Calu3 (cell line): ENCODE data around the gene FAM81A.

- PRO-cap = no peak
These were observed 701 bp downstream of the LIPC start for GRCh38 chr15:58432400-58432983.

GRCh38 chr15:58602084-58602820, 147.3 kb downstream of the ADAM10 start:
- PRO-cap = no peak

- PRO-cap = no peak
These were observed 82.1 kb downstream of the ADAM10 start for GRCh38 chr15:58667003-58668219.

DNA sequence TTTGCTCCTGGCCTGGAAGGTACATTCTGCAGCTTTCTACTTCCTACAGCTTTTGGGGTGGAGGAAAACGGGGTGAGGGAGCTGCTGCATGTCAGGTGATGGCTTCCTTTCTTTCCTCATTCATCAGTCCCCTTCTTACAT, 985 bp downstream of the MINDY2 start:
- PRO-cap = no peak

GRCh38 chr15:58894327-58894764, 39.1 kb downstream of the SLTM start:
- PRO-cap = no peak

GRCh38 chr15:59273185-59273786, 66.6 kb downstream of the LDHAL6B start:
- PRO-cap = bidirectional peak, plus-strand start at chr15:59273533, minus-strand start at chr15:59273256

- PRO-cap = bidirectional peak, plus-strand start at chr15:59284206, minus-strand start at chr15:59284135
These were observed 77.1 kb downstream of the LDHAL6B start for GRCh38 chr15:59283508-59284429.

GRCh38 chr15:59353843-59354588, 18.7 kb downstream of the MYO1E start:
- PRO-cap = no peak

GRCh38 chr15:59437759-59438634, at the start of gene FAM81A:
TSS of gene FAM81A (plus strand) at chr15:59438186.
- PRO-cap = bidirectional peak, plus-strand start at chr15:59438231, minus-strand start at chr15:59438044; unidirectional peak, minus-strand start at chr15:59438346

- PRO-cap = bidirectional peak, plus-strand start at chr15:59456399, minus-strand start at chr15:59456236
These were observed 18.1 kb downstream of the FAM81A start for GRCh38 chr15:59456009-59456547.

GRCh38 chr15:59555627-59556120, 55.9 kb upstream of the GCNT3 start:
- PRO-cap = no peak

- PRO-cap = bidirectional peak, plus-strand start at chr15:59595679, minus-strand start at chr15:59595522
These were observed 16.2 kb upstream of the GCNT3 start for GRCh38 chr15:59595290-59595901.

DNA sequence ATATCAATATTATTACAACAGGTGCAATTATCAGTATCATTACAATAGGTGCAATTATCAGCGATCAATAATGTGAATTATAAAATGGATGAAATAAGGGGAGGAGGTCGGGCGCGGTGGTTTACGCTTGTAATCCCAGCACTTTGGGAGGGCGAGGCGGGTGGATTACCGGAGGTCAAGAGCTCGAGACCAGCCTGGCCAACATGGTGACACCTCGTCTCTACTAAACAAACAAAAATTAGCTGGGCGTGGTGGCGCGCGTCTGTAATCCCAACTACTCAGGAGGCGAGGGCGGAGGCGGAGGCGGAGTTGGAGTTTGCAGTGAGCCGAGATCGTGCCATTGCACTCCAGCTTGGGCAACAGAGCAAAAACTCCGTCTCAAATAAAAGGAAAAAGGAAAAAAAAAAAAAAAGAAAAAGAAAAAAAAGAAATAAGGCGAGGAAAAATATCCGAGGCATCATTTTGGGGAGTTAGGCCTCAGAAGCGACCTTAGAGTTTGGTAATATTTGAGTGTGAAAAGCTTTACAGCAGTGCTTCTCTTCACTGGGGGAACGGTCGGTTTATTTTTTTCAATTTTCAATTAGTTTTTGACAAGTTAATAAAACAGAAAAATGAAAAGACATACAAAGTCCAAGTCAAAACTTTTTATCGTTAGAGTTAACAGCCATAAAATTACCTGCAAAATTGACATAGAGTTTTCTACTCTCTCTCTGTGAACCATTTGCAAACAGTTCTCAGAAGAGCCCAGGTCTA, 769 bp upstream of the BNIP2 start:
- PRO-cap = bidirectional peak, plus-strand start at position 308 of the sequence, minus-strand start at position 240 of the sequence

GRCh38 chr15:60350970-60351447, 46.8 kb downstream of the ANXA2 start:
- PRO-cap = no peak

GRCh38 chr15:60362529-60363285, 35.1 kb downstream of the ANXA2 start:
- PRO-cap = no peak

DNA sequence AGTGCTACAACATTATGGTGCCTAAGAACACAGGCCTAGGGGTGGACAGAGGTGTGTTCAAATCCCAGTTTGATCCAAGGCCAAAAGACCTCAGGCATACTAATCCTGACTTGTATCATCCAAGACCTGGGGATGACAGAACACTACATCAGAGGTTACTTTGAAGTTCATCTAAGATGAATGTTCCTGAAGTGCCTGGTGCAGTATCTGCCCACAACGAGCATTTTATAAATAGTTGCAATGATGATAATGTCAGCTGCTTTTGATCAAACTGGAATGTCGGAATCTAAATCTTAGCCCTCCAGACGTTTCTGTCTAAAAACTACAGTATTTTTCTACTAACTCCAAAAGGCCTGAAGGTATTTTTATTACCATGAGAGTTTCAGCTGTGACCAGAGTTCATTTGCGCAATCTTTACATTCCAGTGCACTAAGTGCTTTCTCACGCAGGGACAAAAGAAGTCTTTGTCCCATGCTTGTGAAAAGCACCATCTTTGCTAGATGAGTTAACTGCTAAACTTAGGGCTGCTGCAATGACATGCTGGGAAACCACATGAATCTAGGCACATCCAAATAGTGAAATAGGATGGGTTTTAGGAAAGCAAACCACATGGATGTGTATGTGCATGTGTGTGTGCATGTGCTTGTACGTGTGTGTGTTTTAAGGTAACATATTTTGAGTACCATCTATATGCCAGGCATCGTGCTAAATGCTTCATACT, 18.1 kb downstream of the ANXA2 start:
- PRO-cap = no peak

- PRO-cap = unidirectional peak, minus-strand start at chr15:60389423
These were observed 8.4 kb downstream of the ANXA2 start for GRCh38 chr15:60389210-60389980.

DNA sequence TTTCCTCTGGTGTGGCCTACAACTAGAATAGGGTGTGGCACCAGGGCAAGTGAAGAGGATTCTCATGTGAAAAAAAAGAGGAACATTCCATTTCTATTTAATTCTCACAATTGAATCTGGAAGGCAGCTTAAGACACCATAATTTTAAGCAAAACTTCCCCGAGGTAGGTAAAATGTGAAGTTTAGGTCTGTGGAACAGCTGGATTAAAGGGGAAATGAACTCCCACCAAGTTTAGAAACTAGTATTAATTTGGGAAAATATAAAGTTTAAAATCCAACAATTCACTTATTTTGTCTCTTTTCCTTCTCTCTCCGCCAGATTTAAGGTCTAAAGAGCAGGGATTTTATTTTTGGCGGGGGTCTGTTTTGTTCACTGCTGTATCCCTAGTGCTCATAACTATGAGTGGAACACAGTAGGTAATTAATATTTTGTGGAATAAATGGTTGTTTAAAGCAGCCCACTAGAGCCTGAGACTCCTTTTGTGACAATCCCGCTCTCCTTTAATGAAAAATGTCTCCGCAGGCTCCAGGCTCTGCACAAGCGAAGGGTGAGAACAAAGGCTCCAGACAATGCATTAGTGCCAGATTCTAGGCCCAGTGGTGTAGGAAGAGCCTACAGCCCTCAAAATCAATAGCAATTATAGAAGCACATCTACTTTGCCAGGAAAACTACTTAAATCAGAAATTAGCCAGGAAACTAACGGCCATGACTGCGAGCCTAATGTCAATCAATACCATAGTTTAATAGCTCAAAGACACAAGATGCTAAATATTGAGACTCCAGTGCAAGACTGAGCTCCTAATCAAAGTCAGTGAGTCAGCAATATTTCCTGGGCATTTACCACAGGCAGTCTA, 2.6 kb downstream of the ANXA2 start:
- PRO-cap = bidirectional peak, plus-strand start at position 109 of the sequence, minus-strand start outside the sequence; unidirectional peak, minus-strand start at position 317 of the sequence

- PRO-cap = bidirectional peak, plus-strand start at chr15:60396416, minus-strand start at chr15:60396344; bidirectional peak, plus-strand start at chr15:60396768, minus-strand start at chr15:60396687
These were observed 1.5 kb downstream of the ANXA2 start for GRCh38 chr15:60395981-60396999.

DNA sequence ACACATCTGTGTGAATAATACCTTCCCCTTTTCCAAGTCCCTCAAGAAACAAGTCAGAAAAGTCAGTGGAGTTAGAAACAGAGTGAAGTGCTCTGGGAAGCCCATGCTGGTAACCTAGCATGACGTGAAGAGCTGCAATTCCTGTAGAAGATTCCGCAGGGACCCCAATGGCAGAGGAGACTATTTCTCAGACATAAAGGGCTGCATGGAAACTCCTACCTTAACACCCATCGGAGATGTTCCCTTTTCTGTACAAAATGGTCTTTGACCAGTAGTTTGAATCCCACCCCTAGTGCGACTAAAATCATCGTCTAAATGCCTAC, 16.5 kb upstream of the ICE2 start:
- PRO-cap = no peak